Camera-type eye (tissue), 1 donor: ENCODE measurements around the genes AP3S1 and PPIC.

- RAMPAGE, long total RNA = no peak
Measured at GRCh38 chr5:115626305-115626458, 346 bp upstream of the TMED7 start.

- RAMPAGE, long total RNA = no peak
Measured at GRCh38 chr5:115838956-115839412, 2.4 kb downstream of the ATG12 start.

- RAMPAGE, long total RNA = no peak
Measured at GRCh38 chr5:115841460-115842408, at the start of gene AP3S1. Gene AP3S1, plus strand, starts transcription at chr5:115841935.

GRCh38 chr5:116167622-116168335 is 83.0 kb downstream of the COMMD10 start:
- RAMPAGE, long total RNA = no peak

GRCh38 chr5:116223378-116223786 is 138.6 kb downstream of the COMMD10 start:
- RAMPAGE, long total RNA = no peak

DNA sequence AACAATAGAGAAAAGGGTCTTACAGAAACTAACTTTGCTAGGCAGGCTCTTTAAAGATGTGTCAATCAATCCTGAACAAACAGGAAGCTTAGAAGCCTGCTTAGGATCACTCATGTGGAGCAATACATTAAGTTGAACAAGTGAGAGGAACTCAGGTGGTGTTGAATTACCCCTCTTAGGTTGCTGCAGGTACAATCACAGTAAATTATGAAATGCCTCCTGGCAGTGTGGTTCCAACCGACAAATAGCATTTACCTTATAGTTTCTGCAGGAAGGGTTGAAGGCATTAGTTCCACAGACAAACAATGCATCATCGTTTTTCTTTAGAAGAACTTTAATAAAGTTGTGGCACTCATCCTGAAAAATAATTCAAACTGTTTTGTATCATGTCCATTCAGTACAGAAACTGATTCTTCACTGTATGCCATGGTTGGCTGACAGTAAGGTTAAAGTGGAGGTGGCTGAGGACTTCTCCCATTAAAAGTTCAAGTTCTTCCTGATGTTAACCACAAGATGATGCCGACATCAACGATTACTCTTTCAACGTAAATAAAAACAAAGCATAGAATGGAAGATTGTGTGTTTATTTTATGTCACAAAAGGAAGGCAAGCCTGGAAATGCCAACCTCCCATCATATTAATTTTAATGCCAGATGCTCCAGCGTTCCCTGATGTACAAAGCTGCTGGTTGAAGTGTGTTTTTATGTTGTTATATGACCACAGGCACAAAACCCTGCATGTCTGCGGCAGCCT is 79.3 kb downstream of the SEMA6A start:
- RAMPAGE, long total RNA = no peak

DNA sequence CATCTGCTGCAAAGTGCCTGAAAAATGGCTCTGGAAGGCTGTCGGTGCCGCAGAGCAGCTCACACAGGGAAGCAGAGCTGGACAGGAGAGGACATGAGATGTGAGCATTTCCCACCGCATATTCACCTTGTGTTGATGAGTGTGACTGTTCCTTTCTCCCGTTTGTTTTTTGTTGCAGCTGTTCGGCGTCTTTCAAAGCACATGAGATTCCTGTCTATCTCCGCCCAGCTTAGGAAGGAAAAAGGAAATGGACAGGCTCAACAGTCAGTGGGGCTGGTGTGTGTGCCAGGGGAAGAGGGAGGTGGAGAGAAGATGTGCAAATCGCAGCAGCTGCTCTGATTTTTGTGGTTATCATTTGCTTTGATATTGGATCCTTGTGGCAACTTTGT is 165.0 kb upstream of the SEMA6A start:
- RAMPAGE, long total RNA = no peak

GRCh38 chr5:117455351-117456338 is 881.0 kb upstream of the SEMA6A start:
- RAMPAGE, long total RNA = no peak

DNA sequence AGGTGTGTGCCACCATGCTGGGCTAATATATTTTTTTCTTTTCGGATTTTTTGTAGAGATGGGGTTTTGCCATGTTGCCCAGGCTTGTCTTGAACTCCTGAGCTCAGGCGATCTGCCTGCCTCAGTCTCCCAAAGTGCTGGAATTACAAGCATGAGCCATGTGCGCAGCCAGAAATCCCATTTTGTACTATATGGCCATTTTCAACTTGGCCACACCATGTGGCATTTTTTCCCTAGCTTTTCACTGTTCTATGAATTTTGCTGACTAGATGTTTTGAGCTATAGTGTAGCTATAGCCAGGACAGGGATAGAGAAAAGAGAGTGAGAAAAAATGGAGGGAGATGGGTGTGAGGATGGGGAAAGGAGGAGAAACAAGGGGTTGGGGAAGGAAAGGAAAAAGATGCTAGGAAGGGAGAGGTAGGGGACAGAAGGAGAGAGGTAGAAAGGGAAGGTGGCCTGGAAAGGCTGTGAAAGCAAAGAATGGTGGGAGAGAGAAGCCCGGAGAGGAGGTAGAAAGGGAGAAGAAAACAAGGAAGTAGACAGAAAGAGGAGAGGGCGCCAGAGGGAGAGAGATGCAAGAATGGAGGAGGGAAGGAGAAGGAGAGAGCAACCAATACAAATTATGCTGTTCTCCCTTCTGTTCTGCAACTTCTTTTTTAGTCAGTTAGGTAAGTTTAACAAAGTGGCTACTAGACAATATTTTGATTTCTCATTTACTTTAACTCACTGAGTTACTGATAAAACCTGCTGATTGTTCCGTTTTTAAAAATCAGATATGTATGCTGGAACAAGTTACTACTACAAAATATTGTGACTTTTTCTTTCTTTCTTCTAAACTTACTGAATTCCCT is 46.5 kb downstream of the DMXL1 start:
- RAMPAGE, long total RNA = no peak

- RAMPAGE, long total RNA = no peak
Measured at GRCh38 chr5:119267792-119268442, 87.9 kb upstream of the TNFAIP8 start.

GRCh38 chr5:119271609-119271920 is 84.3 kb upstream of the TNFAIP8 start:
- RAMPAGE, long total RNA = no peak

DNA sequence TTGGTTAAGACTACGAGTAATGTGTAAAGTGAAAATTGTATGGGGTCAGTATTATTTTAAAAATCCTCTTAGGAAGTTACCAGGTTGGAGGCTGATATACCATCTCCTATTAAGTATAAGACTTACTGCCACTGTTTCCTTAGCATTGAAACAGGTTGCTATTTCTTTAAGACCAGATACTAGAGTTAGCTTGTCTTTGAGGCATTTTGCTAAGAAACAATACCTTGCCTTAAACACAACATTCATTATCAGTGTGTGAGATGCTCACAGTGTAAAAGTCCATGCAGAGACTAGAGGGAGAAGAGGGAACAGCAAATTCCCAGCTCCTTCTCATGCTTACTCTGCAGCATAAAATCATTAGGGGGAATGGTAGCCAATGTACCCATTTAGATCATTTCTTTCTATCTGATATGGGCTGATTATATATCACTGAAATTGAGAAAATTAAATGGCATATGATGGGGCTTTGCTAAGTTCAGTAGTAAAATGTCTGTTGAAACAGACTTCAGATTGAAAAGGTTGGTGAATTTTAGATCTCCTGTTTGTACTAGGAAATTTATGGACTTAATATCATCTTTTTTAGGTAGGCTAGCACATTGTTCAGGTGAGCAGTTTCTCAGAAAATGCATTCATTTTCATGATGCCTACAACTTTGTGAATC is 8.8 kb upstream of the TNFAIP8 start:
- RAMPAGE, long total RNA = no peak

- RAMPAGE, long total RNA = no peak
Measured at GRCh38 chr5:119360977-119361662, 5.3 kb downstream of the TNFAIP8 start.

- RAMPAGE, long total RNA = no peak
Measured at GRCh38 chr5:122153046-122153521, 6.9 kb upstream of the ENSG00000250803 start.

DNA sequence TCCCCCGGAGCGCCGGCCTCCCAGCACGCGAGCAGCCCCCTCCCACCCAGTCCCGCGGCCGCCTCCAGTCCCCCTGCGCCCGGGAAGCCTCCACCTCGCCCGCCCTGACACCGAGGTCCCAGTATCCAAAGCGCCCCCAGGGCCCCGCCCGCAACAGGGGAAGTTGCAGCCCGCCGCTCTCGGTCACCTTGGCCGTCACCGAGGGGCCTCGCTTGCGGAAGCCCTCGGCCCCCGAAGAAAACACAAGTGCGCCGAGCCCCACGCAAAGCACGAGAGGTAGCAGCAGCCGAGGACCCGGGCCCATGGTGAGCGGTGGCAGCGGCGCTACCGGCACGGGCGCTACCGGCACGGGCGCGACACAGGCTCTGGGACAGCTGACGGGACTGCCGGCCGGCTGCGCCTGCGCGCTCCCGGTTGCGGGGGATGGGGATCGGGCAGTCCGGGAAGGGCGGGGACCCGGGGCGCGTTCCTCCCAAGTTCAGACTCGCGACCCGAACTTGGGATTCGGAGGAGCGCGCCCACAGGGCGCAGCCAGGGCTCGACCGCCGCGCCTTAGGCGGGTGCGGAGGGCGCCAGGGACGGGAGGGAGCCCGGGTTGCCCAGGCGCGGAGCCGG is at the start of gene PPIC:
Gene PPIC (minus strand): TSS at position 404 of the 615 bp plus-strand sequence.
- RAMPAGE, long total RNA = no peak

GRCh38 chr5:123429123-123429509 is 5.9 kb upstream of the CEP120 start:
- RAMPAGE, long total RNA = no peak

DNA sequence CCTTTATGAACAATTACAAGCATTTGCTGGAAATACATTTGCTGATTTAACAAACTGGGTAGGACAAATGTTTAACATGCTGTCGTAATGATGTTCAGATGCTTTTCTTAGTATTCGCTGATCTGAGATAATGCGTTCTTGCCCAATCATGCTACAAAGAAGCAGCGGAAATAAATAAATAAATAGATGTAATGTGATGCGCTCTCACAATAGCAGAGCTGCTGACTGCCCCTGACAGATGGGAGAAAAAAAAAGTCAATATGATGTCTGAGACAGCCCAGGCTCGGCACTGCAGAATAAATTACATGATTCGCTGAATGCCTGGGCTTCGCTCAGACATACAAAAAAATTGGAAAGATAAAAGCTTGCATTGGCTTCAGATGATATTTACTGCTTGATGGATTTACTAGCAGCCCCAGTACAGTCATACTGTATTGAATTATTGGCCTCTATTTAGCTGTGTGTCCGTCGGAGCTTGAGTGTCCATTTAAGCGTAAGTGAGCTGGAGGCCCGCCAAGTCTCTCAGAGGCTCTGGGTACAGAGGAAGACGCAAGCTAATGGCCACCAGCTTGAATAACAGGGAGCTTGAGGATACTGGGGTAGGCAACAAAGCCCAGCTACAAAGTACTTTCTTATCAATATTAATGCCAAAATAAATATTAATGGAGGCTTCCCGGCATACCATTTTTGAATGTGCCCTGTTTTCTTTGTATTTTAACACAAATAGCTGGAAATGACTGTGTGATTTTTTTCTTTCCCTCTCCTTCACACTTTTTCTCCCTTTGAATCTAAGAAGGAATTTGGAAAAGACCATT is 615.8 kb downstream of the CSNK1G3 start:
- RAMPAGE, long total RNA = no peak

- RAMPAGE, long total RNA = no peak
Measured at GRCh38 chr5:124661094-124661904, 85.1 kb downstream of the ZNF608 start.

DNA sequence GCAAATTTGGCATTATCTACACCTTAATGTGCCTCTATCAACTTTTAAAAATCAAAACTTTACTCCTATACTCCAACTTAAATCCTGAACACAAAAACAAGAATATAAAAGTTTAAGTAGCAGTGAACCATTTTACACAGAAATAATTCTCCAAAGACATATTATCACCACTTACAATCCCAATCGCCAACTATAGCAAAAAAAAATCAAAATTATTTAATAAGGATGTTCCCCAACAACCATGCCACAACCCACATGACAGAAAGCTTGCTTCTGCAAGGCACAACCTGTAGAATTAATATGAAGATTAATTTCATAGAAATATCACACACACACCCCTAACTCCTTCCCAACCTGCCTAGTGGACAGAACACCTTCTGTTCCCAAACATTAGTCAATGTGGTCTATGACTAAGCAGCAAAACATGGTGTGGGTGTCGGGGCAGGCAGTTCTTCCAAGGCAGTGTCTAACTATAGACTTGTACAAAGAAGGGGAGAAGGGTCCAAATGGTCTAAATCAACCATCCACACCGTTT is 3.7 kb downstream of the ZNF608 start:
- RAMPAGE, long total RNA = no peak

GRCh38 chr5:124745674-124746186 is 709 bp downstream of the ZNF608 start:
- RAMPAGE, long total RNA = no peak